A375 (cell line): ENCODE results near the gene ITPK1.

GRCh38 chr14:93009248-93009985 is 86.5 kb downstream of the CHGA start:
- RAMPAGE, long total RNA = no peak

DNA sequence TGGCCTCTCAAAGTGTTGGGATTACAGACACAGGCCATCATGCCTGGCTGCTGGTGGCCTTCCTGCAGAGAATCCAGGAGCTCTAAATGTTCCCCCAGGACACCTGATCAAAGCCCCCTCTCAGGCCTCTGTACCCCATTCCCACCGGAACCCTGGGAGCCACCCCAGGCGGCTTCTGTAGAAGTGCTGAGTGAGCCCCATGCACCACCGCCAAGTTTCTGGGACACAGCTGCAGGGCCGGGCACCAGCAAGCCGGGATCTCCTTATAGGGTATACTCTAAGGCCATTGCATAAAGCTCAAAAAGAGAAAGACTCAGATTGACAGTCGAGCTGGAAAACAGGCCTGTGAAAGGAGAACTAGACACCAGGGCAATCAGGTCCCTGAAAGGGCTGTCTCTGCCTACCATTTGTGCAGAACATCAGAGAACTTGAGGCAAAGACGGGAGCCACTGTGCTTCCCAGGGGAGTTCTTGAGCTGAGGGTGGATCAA is 51.3 kb downstream of the ITPK1 start:
- RAMPAGE, long total RNA = no peak

- RAMPAGE, long total RNA = no peak
Observed at GRCh38 chr14:93073962-93075009, 41.4 kb downstream of the ITPK1 start.

DNA sequence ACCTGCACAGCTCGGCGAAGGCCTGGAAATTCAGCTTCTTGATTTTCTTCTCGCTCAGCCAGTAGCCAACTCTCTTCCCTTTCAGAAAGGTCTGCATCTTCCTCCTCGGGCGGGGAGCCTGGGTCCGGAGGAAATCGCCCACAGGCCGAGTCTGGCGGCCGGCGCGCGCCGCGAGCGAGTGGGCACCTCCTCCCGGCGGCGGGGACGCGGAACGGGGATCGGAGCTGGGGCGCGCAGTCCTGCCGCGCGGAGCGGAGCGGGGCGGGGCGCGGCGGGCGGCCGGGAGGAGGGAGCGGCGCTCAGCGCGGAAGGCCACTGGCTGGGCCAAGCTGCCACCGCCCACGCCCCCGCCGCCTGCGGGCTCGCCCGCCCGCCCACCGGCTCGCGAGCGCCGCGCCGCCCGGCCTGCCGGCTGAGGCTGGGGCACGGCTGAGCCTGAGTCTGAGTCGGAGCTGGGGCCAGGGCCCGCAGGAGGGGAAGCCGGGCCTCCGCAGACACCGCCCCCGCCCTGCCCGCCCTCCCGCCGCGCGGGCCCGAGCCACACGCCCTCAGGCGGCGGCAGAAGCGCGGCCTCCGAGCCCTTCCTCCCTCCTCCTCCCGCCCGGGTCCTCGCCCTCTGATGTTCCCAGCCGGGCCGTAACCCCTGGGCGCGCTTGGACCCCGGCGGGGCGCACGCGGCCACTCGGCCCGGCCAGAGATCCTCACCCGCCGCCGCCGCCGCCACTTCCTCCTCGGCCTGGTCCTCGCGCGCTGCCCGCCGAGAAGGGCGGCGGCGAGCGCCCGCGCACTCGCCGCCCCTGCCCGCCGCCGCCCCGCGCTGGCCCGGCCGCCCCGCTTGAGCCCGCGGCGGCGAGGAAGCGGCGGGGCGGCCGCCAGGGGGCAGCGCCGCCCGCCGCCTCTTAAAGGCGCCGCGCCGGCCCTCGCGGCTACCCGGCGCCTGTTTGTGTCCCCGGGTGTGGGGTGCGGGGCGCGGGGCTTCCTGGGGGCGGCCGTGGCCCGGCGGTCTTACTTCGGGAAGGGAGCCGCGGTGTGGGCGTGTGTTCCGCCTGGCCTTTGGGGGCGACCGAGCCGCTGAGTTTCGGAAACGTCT is at the start of gene ITPK1:
Gene ITPK1, minus strand, starts transcription at position 859 of the 1,090 bp plus-strand sequence.
- RAMPAGE, long total RNA = no peak

GRCh38 chr14:93122801-93123221 is 7.1 kb upstream of the ITPK1 start:
- RAMPAGE, long total RNA = no peak

DNA sequence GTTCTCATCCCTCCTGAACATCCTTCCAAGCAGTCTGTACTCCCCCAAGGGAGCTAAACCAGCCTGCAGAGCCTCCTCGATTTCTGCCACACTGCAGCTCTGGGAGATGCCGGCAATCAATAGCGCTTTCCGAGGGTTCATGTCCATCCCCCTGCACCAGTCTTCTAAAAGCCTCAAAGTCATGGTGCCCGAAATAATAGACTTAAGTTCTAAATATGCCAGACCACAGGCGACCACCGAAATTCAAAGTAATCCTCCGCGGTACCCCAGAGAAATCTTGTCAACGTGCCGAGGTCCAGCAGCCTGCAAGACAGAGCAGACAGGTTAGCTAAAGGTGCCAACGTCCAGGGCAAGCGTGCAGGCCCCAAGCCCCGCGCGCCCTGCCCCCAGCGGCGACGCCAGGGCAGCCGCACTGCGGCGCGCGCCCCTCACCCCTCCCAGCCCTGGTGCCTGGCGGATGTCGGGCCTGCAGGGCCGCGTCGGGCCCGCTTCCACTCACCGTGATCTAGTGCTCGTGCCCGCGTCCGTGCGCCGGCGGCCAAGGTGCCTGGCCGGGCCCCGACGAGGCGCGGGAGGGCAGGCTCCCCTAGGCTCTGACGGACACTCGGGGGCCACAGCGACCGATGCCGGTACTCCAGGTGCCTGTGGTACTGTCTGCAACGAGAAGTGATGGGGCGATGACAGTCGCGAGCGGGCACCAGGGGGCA is 484 bp downstream of the MOAP1 start:
- RAMPAGE, long total RNA = no peak

DNA sequence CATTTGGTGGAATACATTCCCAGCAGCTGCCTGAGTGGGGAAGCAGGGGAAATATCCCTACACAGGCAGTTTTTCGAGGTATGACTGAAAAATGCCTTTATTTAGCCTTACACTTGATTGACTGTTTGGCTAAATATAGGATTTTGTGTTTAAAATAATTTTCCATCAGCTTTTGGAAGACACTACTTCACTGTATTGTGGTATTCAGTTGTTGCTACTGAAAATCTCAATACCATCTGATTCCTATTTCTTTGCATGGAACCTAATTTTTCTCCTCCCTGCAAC is 45.0 kb downstream of the BTBD7 start:
- RAMPAGE, long total RNA = no peak

DNA sequence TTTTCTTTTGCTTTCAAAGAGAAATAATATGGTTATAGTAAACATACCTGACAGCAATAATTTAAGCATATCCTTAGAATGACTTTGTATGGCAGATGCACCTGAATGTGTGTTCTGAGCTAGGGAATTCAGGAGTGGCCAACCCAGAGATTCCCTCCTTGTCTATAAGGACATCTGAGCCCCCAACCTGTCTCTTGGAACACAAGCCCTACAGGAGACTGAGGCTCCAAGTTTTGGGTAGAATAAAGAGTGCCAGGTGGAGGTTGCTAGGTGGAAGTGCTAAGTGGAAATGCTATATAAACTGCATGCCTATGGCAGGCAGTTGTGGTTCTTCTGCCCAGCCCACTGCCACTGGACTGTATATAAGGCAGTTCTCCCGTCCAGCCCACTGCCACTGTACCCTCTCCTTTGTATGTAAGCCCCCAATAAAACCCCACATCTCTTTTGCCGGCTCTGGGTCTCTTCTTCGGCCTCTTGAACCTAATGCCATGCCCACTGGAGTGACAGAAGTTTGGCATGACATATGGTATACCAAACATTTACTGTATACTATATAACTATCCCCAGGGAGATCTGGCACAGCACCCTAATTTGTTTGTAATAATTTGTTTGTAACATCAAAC is 20.3 kb downstream of the BTBD7 start:
- RAMPAGE, long total RNA = no peak

DNA sequence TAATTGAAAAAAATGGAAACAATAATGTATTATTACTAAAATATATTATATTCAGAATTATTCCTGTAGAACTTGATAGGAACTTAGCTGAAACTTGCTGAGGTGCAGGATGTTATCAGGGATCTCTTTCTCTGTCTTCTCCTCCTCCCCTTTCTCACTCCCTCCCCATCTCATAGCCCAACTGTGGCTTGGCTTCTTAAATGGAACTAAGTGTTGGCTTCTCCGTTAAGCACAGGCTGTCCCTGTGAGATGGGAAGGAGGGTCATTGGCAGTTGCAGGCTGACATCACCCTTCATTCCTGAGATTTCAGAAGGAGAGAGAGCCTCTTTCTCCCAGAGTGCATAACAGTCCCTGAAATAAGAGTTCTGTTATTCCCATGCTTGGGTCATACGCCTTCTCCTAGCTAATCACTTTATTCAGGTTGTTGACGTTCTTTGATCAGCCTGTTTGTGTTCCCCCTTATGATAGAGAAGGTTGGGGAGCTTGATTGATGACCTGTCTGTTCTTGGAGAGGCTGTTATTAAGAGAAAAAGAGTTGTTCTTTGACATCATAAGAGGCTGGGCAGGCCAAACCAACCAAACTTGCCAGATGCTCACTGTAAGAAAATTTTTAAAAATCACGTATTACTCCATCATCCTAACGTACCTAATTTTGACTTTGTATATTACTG is 162.1 kb downstream of the UNC79 start:
- RAMPAGE, long total RNA = no peak

- RAMPAGE, long total RNA = no peak
Observed at GRCh38 chr14:93688250-93689104, 99.8 kb downstream of the PRIMA1 start.

DNA sequence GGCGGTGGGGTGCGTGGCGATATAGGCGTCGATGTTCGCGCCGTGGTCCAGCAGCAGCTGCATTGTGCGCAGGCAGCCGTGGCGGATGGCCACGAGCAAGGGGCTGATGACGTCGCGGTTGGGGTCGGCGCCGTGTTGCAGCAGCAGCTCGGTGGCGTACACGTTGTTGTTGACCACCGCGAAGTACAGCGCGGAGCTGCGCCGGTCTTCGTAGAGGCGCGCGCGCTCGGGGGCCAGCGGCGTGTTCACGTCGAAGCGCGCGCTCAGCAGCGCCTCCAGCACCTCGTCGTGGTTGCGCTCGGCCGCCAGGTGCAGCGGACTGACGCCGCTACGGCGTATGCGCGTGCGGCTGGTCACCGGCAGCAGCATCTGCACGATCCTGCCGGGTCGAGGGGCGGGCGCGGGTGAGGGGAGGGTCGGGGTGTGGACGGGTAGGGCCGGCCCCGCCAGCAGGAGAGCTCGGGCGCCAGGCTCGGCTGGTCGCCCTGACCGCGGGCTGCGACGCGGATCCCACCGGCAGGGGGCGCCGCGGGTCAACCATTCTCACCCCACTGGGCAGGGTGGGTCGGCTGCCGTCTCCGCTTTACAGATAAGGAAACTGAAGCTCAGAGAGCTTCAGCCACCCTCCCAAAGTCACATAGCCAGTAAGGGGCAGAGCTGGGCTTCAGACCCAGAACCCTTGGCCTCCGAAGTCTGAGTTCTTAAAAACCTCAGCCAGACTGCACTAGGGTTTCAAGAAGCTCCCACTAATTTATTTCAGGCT is 12.3 kb downstream of the FAM181A start:
- RAMPAGE, long total RNA = no peak

DNA sequence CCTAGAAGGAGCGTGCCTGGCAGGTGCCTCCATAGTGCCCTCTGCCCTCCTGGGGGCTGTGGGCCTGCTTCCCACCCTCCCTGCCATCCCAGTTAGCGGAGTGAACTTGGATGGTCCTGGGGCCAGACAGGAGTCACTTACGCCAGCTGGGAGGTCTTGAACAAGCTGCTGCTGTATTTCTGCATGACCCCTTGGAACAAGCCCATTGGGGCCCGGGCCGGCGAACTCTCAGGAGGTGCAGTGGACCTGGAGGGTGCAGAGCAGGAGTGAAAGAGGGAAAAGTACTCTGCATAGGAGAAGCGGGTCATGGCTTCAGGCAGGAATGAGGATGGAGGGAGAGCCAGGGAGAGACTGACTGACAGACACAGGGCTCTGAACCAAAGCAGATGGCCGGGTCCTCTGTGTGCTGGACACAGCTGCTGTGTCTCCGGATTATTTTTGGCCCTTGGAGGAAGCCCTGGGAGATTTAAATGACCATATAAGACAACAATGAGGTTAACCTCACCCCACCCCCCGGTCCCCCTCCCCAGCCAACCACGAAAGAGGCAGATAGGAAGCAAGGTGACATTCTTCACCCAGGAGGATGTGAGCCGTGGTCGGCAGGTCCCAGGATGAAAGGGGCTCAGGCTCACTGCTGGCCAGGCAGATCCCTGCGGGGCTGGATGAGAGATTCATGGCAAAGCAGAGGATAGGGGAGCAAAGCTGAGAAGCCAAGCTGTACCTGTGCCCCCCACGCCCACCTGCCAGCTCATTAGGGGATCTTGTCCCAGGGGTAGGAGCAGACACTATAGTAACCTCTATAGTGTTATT is 19.5 kb downstream of the ASB2 start:
- RAMPAGE, long total RNA = no peak

GRCh38 chr14:93957744-93958896 is 18.2 kb downstream of the ASB2 start:
- RAMPAGE, long total RNA = no peak

DNA sequence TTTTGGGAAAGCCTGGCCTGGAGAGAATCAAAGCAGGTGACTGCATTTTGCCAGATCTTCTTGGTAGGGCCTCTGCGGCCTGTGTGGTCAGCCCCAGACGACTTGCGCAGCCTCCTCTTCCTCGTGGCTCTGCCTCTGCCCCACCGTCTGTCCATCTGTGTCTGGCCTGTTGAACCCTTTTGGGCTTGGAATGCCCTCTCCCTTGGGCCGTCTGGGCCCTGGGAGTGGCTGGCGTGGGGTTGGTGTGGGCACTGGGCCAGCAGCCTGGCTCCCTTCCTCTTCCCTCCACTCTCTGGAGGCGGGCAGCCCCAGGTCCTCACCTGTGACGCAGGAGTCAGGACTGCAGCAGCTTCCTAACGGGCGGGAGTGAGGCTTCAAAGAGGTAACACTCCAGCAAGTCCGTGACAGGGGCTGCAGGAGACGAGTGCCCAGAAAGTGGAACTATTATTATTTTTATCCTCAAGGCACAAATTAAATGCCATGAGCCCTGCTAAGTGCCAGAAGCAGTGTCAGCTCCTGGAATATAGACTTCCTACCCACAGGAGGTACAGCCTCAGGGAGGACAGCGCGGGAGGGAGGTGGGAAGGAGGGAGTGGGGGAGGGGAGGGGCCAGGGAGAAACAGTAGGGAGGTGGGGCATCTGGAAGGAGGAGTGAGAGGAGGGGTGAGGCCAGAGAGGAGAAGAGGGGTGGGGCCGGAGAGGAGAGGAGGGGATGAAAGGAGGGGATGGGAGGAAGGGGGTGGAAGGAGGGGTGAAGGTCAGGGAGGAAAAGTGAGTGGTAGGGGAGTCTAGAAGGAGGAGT is 9.5 kb upstream of the CCDC197 start:
- RAMPAGE, long total RNA = no peak

DNA sequence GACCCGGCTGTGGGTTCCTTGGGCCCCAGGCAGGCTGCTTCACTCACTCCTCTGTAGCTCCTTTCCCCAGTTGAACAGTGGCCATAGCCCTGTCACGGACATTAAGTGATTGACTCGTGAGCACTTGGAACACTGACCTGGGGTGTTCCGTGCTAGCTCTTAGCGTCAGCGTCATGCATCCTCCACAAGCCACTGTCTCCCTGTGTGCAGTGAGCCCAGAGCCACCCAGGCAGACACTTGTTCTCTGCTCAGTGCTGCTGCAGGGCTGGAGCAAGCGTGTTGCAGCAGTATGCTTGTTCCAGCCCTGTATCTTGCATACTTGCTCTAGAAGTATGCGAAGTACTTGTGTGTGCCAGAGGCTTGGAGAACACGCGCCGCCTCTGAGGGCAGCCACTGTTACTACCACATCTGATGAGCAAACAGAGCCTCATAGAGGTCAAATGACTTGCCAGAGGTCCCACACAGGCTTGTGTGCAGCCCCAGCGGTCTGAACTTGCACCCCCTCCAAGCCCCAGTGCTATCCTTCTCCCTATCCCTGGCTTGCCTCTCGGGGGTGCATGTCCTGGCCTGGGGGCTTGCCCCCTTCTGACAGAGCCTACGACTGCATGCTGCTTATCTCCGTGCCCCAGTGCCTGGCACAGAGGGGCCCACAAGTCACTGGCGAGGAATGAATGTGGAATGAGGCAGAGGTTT is 15.8 kb downstream of the OTUB2 start:
- RAMPAGE, long total RNA = no peak

GRCh38 chr14:94042489-94042882 is 16.3 kb downstream of the OTUB2 start:
- RAMPAGE, long total RNA = no peak

DNA sequence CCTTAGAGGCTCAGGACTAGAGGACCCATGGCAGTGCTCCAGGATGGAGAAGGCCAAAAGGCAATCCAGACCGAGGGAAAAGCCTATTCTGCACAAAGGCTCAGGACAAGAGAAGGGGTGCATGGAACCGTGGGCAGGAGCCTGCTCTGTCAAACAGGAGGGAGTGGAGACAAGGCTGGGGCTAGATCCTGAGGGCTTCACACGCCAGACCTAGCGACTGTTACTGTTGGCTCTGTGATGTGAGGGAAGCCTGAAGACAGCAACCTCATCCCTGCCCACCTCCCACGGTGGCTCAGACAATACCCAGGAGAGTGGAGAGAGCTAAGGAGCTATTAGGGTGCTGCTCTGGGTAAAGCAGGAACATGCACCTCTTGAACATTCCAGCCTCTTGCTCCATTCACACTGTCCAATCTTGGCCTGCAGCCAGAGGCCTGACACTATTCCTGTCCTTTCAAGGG is 24.2 kb downstream of the OTUB2 start:
- RAMPAGE, long total RNA = no peak

DNA sequence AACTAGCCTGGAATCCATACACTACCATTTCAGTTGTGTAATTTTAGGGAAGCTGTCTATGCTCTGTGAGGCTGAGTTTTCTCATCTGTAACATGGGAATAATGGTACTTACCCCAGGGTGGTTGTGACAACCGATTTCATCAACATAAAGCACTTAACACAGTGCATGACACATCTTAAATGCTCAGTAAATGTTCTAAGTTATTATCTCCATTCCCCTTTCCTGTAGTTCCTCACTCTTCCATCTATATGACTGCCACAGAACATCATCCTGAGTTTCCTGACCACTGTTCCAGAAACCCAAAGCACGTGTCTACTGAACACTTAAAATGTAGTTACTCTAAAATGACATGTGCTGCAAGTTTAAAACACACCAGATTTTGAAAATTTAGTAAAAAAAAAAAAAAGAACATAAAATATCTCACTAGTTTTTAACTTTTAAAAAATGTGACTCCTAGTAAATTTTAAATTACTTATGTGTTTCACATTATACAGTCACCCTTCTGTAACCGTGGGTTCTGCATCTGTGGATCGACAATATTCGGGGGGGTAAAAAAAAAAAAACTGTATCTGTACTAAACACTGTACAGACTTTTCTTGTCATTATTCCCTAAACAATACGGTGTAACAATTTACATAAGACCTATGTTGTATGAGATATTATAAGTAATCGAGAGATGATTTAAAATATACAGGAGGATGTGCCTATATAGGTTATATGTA is 3.4 kb downstream of the DDX24 start:
- RAMPAGE, long total RNA = no peak

DNA sequence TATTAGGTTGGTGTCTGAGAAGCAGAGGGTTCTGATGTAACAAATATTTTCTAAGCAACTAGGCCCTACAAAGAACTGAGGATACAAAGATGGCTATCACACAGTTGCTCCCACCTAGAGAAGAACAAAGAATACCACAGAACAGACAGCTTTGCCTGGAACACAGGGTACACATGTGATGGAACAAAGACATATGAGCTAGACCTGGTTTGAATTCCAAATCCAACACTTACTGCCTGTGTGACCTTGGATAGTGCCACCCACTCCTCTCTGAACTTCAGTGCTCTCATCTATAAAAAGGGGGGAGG is 1.3 kb downstream of the DDX24 start:
- RAMPAGE, long total RNA = no peak

- RAMPAGE, long total RNA = no peak
Observed at GRCh38 chr14:94130101-94130371, 632 bp upstream of the IFI27L2 start.